Measurements from ENCODE around the genes PHF12 and ABHD15.

- PRO-cap, result bidirectional peak, plus-strand start at chr17:28951849, minus-strand start at chr17:28951464
- RAMPAGE, long total RNA, 2 experiments, result no peak in any of the 2 experiments
These were observed at the start of gene PHF12 for GRCh38 chr17:28951144-28952045. Gene PHF12 (minus strand): TSS chr17:28951518.

- PRO-cap, result no peak
- RAMPAGE, long total RNA, 2 experiments, result no peak in any of the 2 experiments
These were observed 5.6 kb downstream of the PIPOX start for GRCh38 chr17:29048389-29048994.

DNA sequence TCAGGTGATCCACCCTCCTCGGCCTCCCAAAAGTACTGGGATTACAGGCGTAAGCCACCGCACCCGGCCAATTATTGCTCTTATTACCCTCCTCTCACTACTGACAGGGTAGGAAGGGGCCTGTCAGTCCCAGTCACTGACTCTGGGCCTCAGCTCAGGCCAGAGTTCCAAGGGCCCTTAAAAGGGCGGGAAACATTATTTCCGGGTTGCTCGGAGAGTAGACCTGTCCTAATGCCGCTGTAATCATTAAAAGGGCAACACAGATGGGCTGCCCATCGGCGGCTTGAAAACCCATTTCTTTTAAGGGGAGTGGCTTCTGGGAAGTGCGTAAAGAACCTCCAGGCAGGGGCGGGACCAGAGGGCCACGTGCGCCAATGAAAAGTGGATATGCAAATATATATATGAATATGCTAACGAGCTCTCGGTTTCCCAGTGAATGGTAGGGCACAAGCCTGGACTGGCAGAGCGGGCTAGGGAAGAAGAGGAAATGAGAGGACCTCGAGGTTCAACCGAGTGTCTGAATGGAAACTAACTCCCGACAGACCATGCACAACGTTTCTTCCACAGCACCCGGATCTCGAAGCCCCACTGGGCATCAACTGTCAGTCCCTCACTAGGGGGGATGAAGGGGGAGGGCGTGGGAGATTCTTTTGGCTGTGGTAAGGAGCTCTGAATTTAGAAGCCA lies 26.7 kb downstream of the PIPOX start:
- PRO-cap, result no peak
- RAMPAGE, long total RNA, 2 experiments, result no peak in any of the 2 experiments

- PRO-cap, result unidirectional peak, plus-strand start at chr17:29140308; bidirectional peak, plus-strand start at chr17:29140494, minus-strand start at chr17:29140389
- RAMPAGE, long total RNA, 2 experiments, result no peak in any of the 2 experiments
These were observed 40.0 kb downstream of the MYO18A start for GRCh38 chr17:29140265-29140631.

- PRO-cap, result no peak
- RAMPAGE, long total RNA, 2 experiments, result no peak in any of the 2 experiments
These were observed 15.1 kb upstream of the MYO18A start for GRCh38 chr17:29195229-29195833.

GRCh38 chr17:29212533-29213279 lies 32.5 kb upstream of the MYO18A start:
- PRO-cap, result no peak
- RAMPAGE, long total RNA, 2 experiments, result no peak in any of the 2 experiments

GRCh38 chr17:29418476-29419454 lies 28.6 kb downstream of the TAOK1 start:
- PRO-cap, result no peak
- RAMPAGE, long total RNA, 2 experiments, result no peak in any of the 2 experiments

DNA sequence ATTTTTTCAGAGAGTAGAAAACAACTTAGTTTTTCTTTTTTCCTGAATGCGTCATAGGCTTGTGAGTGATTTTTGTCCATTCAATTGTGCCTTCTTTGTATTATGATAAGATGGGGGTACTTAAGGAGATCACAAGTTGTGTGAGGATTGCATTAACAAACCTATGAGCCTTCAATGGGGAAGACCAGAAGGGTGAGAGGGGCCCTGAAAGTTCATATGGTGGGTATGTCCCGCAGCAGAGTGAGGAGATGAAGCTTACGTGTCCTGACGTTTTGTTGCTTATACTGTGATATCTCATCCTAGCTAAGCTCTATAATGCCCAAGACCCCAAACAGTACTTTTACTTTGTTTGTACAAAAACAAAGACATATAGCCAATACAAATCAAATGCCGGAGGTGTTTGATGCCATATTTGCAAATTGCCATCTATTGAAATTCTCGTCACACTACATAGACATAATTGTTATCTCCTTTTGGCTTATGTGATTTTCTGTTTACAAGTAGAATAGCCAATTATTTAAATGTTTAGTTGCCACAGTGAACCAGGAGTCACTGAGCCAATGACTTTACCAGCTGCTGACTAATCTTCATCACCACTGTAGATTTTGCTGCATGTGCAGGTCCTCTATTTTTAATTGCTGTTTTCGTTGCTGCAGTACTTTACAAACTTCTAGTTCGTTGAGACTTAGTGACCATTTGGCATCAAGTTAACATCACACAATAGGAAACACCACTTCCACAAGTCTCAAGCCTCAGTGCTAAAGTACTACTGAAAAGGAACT lies 23.0 kb downstream of the ABHD15 start:
- PRO-cap, result no peak
- RAMPAGE, long total RNA, 2 experiments, result no peak in any of the 2 experiments

DNA sequence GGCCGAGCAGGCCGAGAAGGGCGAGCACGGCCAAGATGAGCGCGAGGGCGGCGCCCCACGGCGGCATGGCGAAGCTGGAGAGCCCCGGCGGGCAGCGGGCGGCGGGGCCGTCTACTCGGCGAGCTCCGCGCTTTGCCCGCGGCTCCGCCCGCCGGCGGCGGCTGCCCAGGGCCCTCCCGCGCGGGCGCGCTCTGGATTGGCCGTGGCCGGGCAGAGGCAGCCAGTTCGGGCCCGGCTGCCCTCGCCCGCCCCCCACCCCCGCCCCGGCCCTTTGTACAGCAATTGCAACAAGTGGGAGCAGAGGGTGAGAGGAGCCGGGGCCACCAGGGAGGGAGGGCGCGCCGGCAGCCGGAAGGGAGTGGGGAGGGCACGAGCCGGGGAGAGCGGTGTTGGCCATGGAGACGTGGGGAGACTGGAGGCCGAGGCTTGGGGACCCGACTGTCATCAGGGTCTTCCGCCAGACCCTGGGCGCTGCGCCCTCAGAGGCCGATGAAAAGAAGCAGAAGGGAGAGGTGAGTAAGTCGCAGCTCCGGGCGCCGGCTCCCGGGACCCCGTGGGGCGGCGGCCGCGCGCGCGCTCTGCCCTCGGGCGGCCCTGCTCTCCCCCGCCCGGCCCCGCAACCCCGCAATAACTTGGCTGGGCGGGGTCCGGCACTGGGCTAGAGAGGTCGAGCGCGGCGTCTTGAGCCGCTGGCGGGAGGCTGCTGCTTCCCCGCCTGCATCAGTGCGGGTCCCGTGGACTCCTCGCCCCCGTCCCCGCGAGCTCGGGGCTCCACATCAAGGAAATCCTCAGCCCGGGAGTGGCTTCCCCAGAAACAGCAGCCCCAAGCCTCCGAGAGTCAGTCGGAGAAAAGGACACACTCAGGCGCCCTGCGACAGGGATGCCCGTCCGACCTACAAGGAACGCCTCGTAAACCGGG lies at the start of gene ABHD15:
Gene ABHD15, minus strand, starts transcription at position 138 of the 919 bp plus-strand sequence.
- PRO-cap, result bidirectional peak, plus-strand start at position 307 of the sequence, minus-strand start at position 134 of the sequence
- RAMPAGE, long total RNA, 2 experiments, result start-site peak on the plus strand in 2 of 2 experiments, centred at positions 289 to 369 of the sequence, 7 to 16 reads per replicate

DNA sequence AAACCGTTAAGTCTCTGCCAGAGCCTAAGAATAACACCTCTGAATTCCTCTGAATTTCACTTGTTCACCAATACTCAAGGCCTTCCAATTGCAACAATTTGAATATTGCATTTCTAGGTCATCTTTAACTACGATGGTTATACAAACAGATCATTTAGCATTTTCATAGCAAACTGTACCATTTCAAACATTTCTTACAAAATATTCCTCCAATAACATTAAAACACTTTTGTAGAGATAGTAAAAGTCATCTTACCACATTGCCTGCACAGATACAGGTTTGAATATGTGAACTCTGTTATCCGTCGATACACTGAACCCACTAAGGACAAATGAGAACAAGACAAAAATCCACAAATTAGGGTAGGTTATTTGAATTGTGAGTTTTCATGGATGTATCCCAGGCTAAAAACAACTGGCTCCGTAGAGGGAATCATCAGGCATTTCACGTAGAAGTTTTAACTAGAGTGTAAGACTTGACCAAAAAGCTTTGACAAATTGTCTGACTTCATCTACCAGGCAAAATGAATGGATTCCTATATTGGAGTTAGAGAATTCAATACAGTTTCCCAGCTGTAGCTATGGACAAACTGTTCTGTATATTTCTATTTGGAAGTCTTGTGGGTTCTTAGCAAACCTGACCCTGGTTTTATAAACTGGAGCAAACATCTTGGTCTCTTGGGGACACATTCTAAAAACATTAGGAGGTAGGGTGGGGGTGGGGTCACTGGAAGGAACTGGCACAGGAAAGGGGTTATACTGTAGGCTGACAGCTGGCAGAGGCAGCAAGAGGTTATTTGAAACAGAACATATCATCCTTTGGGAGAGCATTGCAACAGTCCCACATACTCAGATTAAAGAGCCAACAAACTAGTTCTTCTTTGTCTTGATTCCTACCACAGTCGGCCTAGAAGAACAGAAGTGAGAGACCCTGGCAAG lies 54.1 kb upstream of the CORO6 start:
- PRO-cap, result no peak
- RAMPAGE, long total RNA, 2 experiments, result no peak in any of the 2 experiments

- PRO-cap, result no peak
- RAMPAGE, long total RNA, 2 experiments, result no peak in any of the 2 experiments
These were observed 101.1 kb upstream of the CORO6 start for GRCh38 chr17:29723671-29724315.

DNA sequence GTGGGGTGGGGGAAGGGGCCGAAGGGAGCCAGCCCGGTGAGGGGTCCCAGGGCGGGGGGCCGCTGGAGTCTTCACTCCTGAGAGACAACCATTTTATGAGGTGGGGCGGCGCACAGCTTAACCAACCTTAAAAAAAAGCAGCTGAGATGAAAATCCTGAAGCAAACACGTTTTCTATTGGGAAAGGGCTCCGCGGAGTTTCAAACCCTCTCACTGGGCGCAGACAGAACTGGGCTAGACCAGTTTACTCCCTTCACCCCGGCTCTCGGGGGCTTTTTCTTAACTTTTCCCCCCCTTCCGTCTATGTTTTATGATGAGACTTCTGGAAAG lies 352 bp upstream of the SSH2 start:
- PRO-cap, result no peak
- RAMPAGE, long total RNA, 2 experiments, result no peak in any of the 2 experiments

DNA sequence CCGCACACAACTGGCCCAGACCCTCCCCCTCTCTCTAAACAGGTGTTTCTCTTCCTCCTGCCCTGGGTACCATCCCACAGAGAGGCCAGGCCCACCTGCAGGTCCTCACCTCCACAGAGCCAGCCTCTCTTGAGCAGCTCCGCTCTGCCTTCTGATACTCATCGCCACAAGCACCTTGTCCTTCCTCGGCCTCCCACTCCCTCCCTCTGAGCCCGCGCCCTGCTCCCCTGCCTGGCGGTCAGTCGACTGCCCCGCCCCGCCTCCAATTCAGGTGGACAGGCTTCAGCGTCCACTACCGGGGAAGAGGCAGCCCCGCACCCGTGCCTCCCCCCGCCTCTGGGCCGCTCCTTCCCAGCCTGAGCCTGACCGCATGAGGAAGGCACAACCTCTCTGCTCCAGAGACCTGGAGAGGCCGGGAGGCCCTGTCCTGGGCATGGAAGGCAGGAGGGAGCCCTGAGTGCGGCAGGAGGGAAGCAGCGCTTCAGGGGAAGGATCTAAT lies 2.8 kb upstream of the SLC6A4 start:
- PRO-cap, result no peak
- RAMPAGE, long total RNA, 2 experiments, result no peak in any of the 2 experiments

DNA sequence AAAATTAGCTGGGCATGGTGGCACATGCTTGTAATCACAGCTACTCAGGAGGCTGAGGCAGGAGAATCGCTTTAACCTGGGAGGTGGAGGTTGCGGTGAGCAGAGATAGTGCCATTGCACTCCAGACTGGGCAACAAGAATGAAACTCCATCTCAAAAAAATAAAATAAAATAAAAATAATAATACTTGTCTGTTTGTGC lies 24.1 kb downstream of the CPD start:
- PRO-cap, result no peak
- RAMPAGE, long total RNA, 2 experiments, result no peak in any of the 2 experiments

GRCh38 chr17:30422506-30423277 lies 44.0 kb downstream of the CPD start:
- PRO-cap, result no peak
- RAMPAGE, long total RNA, 2 experiments, result no peak in any of the 2 experiments

- PRO-cap, result no peak
- RAMPAGE, long total RNA, 2 experiments, result no peak in any of the 2 experiments
These were observed 27.8 kb upstream of the GOSR1 start for GRCh38 chr17:30449375-30449881.

- PRO-cap, result no peak
- RAMPAGE, long total RNA, 2 experiments, result no peak in any of the 2 experiments
These were observed 169.1 kb downstream of the GOSR1 start for GRCh38 chr17:30646299-30646746.

DNA sequence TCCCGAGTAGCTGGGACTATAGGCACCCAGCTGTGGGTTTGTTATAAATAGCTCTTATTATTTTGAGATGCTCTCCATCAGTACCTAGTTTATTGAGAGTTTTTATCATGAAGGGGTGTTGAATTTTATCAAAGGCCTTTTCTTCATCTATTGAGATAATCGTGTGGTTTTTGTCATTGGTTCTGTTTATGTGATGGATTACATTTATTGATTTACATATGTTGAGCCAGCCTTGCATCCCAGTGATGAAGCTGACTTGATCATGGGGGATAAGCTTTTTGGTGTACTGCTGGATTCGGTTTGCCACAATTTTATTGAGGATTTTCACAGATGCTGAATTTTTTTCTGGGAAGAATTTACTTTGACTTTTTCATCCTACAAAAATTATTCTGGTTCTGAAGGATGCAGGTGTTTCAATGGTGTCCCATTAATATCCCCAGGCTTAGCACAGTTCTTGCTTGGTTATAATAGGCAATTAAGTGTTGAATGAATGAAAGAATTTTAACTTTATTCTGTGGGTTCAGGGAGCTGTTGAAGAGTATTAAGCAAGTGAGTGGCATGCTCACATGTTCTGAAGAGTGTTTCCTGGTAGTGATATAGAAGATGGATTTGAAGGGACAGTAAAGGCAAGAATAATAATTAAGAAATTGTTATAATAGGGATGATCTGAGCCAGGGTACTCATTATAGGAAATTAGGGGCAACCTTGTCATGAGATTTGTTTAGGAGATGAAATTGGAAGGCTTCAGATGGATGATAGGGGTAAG lies 26.9 kb downstream of the NF1 start:
- PRO-cap, result no peak
- RAMPAGE, long total RNA, 2 experiments, result no peak in any of the 2 experiments

DNA sequence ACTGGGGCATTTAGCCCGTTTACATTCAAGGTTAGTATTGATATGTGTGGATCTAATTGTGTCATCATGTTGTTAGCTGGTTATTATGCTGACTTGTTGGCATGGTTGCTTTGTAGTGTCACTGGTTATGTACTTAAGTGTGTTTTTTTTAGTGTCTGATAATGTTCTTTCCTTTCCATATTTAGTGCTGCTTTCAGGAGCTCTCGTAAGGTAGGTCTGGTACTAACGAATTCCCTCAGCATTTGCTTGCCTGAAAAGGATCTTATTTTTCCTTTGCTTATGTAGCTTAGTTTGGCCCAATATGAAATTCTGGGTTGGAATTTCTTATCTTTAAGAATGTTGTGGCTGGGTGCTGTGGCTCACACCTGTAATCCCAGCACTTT lies 33.5 kb downstream of the NF1 start:
- PRO-cap, result no peak
- RAMPAGE, long total RNA, 2 experiments, result no peak in any of the 2 experiments

DNA sequence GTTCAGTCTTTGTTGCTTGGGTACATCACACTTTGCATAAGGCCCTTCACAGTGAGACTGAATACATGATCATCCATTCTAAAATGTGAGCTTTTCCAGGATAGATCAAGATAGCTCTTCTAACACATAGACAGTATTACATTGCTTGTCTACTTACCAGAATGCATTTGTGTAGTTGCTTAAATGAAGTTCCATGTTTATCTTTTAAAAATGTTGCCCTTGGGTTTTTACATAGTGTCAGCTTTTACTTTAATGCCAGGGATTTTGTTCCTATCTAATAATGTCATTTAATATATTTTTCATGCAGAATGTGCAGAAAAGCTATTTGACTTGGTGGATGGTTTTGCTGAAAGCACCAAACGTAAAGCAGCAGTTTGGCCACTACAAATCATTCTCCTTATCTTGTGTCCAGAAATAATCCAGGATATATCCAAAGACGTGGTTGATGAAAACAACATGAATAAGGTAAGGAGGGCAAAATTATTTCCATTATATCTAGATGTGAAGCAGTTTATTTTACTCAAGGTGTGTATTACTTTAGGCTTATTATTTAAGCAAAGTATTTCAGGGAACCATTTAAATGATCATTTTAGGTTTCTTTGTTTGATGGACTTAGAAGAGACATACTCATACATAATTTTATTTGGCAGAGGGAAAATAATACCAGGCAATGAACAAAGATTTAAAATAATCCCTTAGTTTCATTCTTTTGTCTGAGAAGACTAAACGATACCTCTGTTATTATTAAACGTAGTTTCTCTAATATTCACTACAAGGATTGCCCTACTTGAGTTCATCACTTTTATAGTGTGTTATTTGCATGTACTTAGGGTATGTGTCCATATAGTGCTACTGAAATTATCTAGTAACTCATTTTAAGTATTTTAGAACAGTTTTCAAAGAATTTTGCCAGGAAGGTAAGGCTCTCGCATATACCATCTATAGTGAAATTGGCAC lies 87.7 kb downstream of the NF1 start:
- PRO-cap, result no peak
- RAMPAGE, long total RNA, 2 experiments, result no peak in any of the 2 experiments

Measured in breast epithelium (tissue), 2 donors.